ENCODE results near the genes SLC36A3, G3BP1 and GRIA1.

CAGE:
- cytosol, long polyA minus RNA = no peak
- cytosol, long polyA plus RNA = no peak
- long polyA plus RNA = no peak
- nucleus, long polyA minus RNA = no peak
- nucleus, long polyA plus RNA = no peak
These were observed 13.7 kb upstream of the GPX3 start for GRCh38 chr5:151006696-151007062.

GRCh38 chr5:151027847-151028280 is 7.5 kb downstream of the GPX3 start:
CAGE:
- cytosol, long polyA minus RNA = no peak
- cytosol, long polyA plus RNA = no peak
- long polyA plus RNA = no peak
- nucleus, long polyA minus RNA = no peak
- nucleus, long polyA plus RNA = no peak

GRCh38 chr5:151082016-151082766 is 1.4 kb upstream of the TNIP1 start:
CAGE:
- cytosol, long polyA minus RNA = no peak
- cytosol, long polyA plus RNA = no peak
- long polyA plus RNA = no peak
- nucleus, long polyA minus RNA = no peak
- nucleus, long polyA plus RNA = no peak

CAGE:
- cytosol, long polyA minus RNA = no peak
- cytosol, long polyA plus RNA = no peak
- long polyA plus RNA = no peak
- nucleus, long polyA minus RNA = no peak
- nucleus, long polyA plus RNA = no peak
These were observed 11.9 kb upstream of the TNIP1 start for GRCh38 chr5:151092717-151093069.

CAGE:
- cytosol, long polyA minus RNA = no peak
- cytosol, long polyA plus RNA = no peak
- long polyA plus RNA = no peak
- nucleus, long polyA minus RNA = no peak
- nucleus, long polyA plus RNA = no peak
These were observed 16.0 kb downstream of the ANXA6 start for GRCh38 chr5:151141484-151141982.

GRCh38 chr5:151242258-151242726 is 10.7 kb upstream of the GM2A start:
CAGE:
- cytosol, long polyA minus RNA = no peak
- cytosol, long polyA plus RNA = no peak
- long polyA plus RNA = no peak
- nucleus, long polyA minus RNA = no peak
- nucleus, long polyA plus RNA = no peak

GRCh38 chr5:151263825-151264618 is 11.0 kb downstream of the GM2A start:
CAGE:
- cytosol, long polyA minus RNA = no peak
- cytosol, long polyA plus RNA = no peak
- long polyA plus RNA = no peak
- nucleus, long polyA minus RNA = no peak
- nucleus, long polyA plus RNA = no peak

CAGE:
- cytosol, long polyA minus RNA = no peak
- cytosol, long polyA plus RNA = no peak
- long polyA plus RNA = no peak
- nucleus, long polyA minus RNA = no peak
- nucleus, long polyA plus RNA = no peak
These were observed at the start of gene SLC36A3 for GRCh38 chr5:151303584-151304078. SLC36A3 (minus strand) TSS chr5:151303766.

CAGE:
- cytosol, long polyA minus RNA = no peak
- cytosol, long polyA plus RNA = no peak
- long polyA plus RNA = no peak
- nucleus, long polyA minus RNA = no peak
- nucleus, long polyA plus RNA = no peak
These were observed 11.1 kb downstream of the SLC36A1 start for GRCh38 chr5:151458367-151458970.

DNA sequence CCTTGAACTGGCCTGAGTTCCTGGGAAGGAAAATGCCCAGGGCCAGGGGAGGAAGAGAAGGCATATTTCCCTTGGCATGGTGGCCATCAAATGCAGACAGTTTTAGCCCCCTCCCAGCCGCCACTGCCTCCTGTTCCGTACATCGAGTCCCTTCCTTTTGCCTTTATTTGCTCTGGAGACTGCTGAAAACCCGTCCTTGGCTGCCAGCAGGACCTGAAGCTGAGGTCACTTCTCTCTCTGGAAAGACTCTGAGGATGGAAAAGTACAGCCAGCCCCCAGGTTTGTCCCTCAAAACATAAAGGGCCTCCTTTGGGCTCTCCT is 7.3 kb downstream of the SPARC start:
CAGE:
- cytosol, long polyA minus RNA = no peak
- cytosol, long polyA plus RNA = no peak
- long polyA plus RNA = no peak
- nucleus, long polyA minus RNA = no peak
- nucleus, long polyA plus RNA = no peak

CAGE:
- cytosol, long polyA minus RNA = no peak
- cytosol, long polyA plus RNA = no peak
- long polyA plus RNA = no peak
- nucleus, long polyA minus RNA = no peak
- nucleus, long polyA plus RNA = no peak
These were observed 7.3 kb upstream of the SPARC start for GRCh38 chr5:151693894-151694490.

GRCh38 chr5:151770025-151770150 is 1.9 kb upstream of the G3BP1 start:
CAGE:
- cytosol, long polyA minus RNA = no peak
- cytosol, long polyA plus RNA = no peak
- long polyA plus RNA = no peak
- nucleus, long polyA minus RNA = no peak
- nucleus, long polyA plus RNA = no peak

GRCh38 chr5:151771771-151772845 is at the start of gene G3BP1:
G3BP1 (plus strand) TSS chr5:151771954.
CAGE:
- cytosol, long polyA minus RNA = start-site peak on the plus strand at chr5:151771952-151771964, 1,194 reads
- cytosol, long polyA plus RNA = start-site peak on the plus strand at chr5:151771950-151771975, 7,295 and 5,543 reads in 2 replicates
- long polyA plus RNA = start-site peak on the plus strand at chr5:151771951-151771973, 9,374 and 6,124 reads in 2 replicates
- nucleus, long polyA minus RNA = start-site peak on the plus strand at chr5:151771951-151771972, 2,827 reads
- nucleus, long polyA plus RNA = start-site peak on the plus strand at chr5:151771925-151771973, 9,783 and 6,804 reads in 2 replicates

DNA sequence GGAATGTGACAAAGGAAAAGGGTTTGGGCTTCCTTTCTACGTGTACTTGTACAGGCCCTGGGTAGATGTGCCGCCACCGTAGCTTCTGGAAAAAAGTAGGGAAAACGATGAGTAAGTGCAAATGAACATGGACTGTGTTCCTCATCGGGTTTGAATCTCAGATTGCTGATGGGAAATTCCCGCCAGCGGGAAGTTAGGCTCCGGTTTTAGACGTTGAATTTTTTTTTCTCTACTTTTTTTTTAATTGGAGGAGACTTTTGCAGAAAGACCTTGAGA is 1.1 kb downstream of the G3BP1 start:
CAGE:
- cytosol, long polyA minus RNA = no peak
- cytosol, long polyA plus RNA = no peak
- long polyA plus RNA = no peak
- nucleus, long polyA minus RNA = no peak
- nucleus, long polyA plus RNA = no peak

CAGE:
- cytosol, long polyA minus RNA = no peak
- cytosol, long polyA plus RNA = no peak
- long polyA plus RNA = no peak
- nucleus, long polyA minus RNA = no peak
- nucleus, long polyA plus RNA = no peak
These were observed 59.4 kb downstream of the GLRA1 start for GRCh38 chr5:151865243-151865639.

GRCh38 chr5:152164299-152164733 is 239.7 kb upstream of the GLRA1 start:
CAGE:
- cytosol, long polyA minus RNA = no peak
- cytosol, long polyA plus RNA = no peak
- long polyA plus RNA = no peak
- nucleus, long polyA minus RNA = no peak
- nucleus, long polyA plus RNA = no peak

GRCh38 chr5:153325074-153325526 is 165.4 kb upstream of the GRIA1 start:
CAGE:
- cytosol, long polyA minus RNA = no peak
- cytosol, long polyA plus RNA = no peak
- long polyA plus RNA = no peak
- nucleus, long polyA minus RNA = no peak
- nucleus, long polyA plus RNA = no peak

GRCh38 chr5:153490090-153491077 is at the start of gene GRIA1:
GRIA1 (plus strand) TSS chr5:153490670.
CAGE:
- cytosol, long polyA minus RNA = no peak
- cytosol, long polyA plus RNA = no peak
- long polyA plus RNA = no peak
- nucleus, long polyA minus RNA = no peak
- nucleus, long polyA plus RNA = no peak

DNA sequence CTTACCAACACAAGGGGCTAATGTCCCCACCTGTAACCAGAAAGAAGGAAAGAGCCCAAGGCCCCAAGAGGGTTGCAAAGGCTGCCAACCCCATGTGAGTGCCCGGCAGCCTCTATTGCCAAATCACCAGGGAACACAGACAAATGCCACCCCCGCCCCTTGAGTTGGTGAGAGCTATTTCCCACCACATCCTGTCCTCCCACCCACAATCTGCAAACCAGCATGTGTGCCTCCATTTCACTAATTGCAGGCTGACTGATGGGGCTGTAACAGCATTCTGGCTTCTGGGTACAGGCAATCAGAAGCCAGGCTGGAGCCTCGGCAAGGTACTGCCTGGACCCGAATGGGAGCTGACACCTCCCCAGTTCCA is 78.2 kb downstream of the FAM114A2 start:
CAGE:
- cytosol, long polyA minus RNA = no peak
- cytosol, long polyA plus RNA = no peak
- long polyA plus RNA = no peak
- nucleus, long polyA minus RNA = no peak
- nucleus, long polyA plus RNA = no peak

DNA sequence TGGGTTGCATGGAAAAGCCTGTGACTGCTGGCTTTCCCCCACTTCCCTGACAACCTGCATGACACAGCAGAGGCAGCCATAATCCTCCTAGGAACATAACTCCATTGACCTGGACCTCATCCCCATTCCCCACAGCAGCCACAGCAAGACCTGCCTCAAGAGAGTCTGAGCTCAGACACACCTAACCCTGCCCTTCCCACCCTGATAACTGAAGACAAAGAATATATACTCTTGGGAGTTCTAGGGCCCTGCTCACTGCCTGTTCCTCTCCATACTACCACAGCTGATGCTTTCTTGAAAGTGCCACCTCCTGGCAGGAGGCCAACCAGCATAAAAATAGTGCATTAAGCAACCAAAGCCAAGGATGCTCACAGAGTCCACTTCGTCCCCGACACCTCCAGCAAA is 23.7 kb downstream of the FAM114A2 start:
CAGE:
- cytosol, long polyA minus RNA = no peak
- cytosol, long polyA plus RNA = no peak
- long polyA plus RNA = no peak
- nucleus, long polyA minus RNA = no peak
- nucleus, long polyA plus RNA = no peak